ENCODE measurements around a stretch of chr13.

DNA sequence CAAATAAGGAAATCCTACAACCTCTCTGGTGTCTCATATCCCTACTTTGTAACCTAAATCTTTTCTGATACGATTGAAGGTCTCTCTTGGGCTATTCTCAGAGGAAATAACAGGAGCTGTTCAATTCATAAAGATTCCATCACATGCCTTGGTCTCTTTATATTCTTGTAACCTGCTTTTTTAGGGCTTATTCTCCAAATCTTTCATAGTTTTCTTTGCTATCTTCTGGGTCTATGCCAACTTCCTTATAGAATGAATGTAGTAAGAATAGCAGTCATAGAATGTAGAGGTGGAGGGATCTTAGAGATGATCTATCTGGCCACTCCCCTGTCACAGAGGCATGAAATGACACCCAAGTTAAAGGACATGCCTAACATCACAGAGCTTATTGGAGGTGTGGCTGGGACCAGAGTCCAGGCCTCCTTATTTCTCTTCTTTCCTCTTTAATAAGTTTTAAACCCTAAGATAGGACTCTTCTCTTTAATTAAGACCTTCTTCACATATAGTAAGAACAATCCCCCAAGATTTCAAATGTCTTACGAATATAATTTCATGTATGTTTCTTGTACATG lies 13.2 kb downstream of the LCP1 start:
- PRO-cap = no peak
CAGE:
- cytosol, long polyA minus RNA = no peak
- cytosol, long polyA plus RNA = no peak
- long polyA plus RNA = no peak
- nucleus, long polyA minus RNA = no peak
- nucleus, long polyA plus RNA = no peak

- PRO-cap = no peak
CAGE:
- cytosol, long polyA minus RNA = no peak
- cytosol, long polyA plus RNA = no peak
- long polyA plus RNA = no peak
- nucleus, long polyA minus RNA = no peak
- nucleus, long polyA plus RNA = no peak
Observed at GRCh38 chr13:46202397-46202757, 9.4 kb upstream of the LRRC63 start.

DNA sequence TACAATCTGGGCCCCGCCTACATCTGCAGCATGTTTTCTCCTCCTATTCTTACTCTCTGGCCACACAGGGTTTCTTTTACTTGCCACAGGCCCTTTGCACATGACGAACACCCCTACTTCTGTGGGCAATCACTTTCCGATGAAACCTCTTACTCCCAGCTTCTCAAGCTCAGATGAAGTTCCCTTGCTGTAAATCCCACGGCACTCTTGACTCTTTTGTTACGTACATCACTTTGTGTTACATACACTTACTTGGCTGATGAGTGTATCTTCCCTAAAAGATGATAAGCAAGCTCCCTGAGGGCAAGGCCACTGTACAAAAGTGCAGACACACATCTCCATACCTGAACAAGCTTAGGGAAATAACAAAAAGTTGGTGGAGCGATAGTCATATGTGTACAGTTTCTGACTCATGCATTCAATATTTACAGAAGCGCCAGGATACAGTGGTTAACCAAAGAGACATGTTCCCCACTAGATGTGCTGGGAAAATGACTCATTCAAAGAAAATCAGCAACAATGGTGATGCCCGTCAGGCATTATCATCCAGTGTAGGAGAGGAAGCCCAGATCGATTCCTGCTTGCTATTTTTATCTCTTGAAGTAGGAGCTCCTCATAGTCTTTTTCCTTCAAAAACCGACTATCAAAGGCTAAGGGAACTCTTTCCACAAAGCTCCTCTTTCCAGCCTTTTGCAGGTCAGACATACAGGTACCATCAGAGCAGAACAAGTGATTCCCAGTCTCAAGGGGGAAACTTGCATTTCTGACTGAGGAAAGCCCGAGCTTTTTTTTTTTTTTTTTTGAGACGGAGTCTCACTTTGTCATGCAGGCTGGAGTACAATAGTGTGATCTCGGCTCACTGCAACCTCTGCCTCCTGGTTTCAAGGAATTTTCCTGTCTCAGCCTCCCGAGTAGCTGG lies 32.3 kb downstream of the RUBCNL start:
- PRO-cap = no peak
CAGE:
- cytosol, long polyA minus RNA = no peak
- cytosol, long polyA plus RNA = no peak
- long polyA plus RNA = no peak
- nucleus, long polyA minus RNA = no peak
- nucleus, long polyA plus RNA = no peak

DNA sequence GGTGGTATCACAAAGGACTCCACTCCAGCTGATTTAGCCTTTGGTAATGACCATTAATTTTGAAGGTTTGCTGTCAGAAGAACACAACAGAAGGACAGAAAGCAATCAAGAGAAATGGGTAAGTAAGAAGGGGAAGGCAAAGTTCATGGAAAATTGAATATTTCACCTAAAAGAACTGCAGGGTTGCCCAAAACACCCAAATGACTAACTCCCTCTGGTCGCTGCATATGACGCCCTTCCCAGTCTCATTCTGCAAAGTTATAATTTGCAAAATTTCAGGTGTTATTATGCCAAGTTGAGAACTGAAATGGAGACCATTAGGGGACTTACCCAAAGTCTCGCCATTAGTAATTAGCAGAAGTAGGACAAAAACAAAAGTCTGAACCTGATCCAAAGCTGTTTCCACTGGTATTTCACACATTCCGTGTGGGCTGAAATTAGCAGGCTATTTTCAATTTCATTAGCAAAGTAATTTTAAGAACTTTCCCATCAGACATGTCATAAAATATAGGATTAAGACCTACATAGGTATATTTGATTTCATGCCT lies 6.9 kb downstream of the RUBCNL start:
- PRO-cap = no peak
CAGE:
- cytosol, long polyA minus RNA = no peak
- cytosol, long polyA plus RNA = no peak
- long polyA plus RNA = no peak
- nucleus, long polyA minus RNA = no peak
- nucleus, long polyA plus RNA = no peak

- PRO-cap = no peak
CAGE:
- cytosol, long polyA minus RNA = no peak
- cytosol, long polyA plus RNA = no peak
- long polyA plus RNA = no peak
- nucleus, long polyA minus RNA = no peak
- nucleus, long polyA plus RNA = no peak
Observed at GRCh38 chr13:46556460-46557128, 3.6 kb downstream of the LRCH1 start.

- PRO-cap = no peak
CAGE:
- cytosol, long polyA minus RNA = no peak
- cytosol, long polyA plus RNA = no peak
- long polyA plus RNA = no peak
- nucleus, long polyA minus RNA = no peak
- nucleus, long polyA plus RNA = no peak
Observed at GRCh38 chr13:46578836-46579500, 26.0 kb downstream of the LRCH1 start.

GRCh38 chr13:46617225-46617868 lies 64.4 kb downstream of the LRCH1 start:
- PRO-cap = no peak
CAGE:
- cytosol, long polyA minus RNA = no peak
- cytosol, long polyA plus RNA = no peak
- long polyA plus RNA = no peak
- nucleus, long polyA minus RNA = no peak
- nucleus, long polyA plus RNA = no peak

DNA sequence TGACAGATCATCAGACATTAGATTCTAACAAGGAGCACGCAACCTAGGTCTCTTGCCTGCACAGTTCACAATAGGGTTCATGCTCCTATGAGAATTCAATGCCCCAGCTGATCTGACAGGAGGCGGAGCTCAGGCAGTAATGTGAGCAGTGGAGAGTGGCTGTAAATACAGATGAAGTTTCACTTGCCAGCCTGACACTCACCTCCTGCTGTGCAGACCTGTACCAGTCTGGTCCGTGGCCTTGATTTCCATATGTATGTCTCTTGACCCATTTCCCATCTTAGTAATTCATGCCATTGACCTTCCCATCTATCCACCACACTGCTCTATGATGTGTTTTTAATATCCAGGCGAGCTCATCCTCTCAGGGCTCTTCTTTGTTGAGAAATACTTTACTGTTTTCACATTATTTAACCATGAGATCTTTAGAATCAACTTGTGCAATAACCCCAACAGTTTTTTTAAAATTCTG lies 95.2 kb downstream of the LRCH1 start:
- PRO-cap = no peak
CAGE:
- cytosol, long polyA minus RNA = no peak
- cytosol, long polyA plus RNA = no peak
- long polyA plus RNA = no peak
- nucleus, long polyA minus RNA = no peak
- nucleus, long polyA plus RNA = no peak

DNA sequence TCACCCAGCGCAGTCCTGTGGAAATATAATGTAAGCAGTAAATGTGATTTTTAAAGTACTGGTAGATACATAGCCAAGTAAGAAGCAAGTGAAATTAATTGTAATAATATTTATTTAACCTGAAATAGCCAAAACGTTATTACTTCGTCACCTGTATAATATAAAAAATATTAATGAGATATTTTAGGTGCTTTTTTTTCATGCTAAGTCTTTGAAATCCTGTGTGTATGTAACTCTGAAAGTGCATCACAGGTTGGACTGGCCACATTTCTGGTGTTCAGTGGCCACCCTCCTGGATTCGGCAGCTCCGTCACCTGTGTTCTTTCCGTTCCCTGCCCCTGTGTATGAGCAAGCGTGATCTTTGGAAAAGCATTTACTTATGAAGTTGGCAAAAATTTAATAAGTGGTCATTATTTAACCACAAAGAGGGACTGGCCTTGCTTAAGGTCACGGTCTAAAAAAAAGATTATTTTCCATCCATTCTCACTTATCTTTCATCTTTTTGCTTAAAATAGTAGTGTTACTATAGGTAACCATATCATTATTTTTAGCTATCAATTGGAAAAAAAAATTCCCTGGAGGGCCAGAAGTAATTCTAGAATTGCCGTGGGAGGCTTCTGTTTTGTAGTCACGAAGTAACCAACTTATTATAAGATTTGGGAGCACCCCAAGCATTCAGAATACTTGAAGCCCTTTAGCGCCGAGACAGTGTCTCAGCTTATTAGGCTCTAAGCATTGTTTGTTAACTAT lies 120.1 kb downstream of the LRCH1 start:
- PRO-cap = no peak
CAGE:
- cytosol, long polyA minus RNA = no peak
- cytosol, long polyA plus RNA = no peak
- long polyA plus RNA = no peak
- nucleus, long polyA minus RNA = no peak
- nucleus, long polyA plus RNA = no peak

DNA sequence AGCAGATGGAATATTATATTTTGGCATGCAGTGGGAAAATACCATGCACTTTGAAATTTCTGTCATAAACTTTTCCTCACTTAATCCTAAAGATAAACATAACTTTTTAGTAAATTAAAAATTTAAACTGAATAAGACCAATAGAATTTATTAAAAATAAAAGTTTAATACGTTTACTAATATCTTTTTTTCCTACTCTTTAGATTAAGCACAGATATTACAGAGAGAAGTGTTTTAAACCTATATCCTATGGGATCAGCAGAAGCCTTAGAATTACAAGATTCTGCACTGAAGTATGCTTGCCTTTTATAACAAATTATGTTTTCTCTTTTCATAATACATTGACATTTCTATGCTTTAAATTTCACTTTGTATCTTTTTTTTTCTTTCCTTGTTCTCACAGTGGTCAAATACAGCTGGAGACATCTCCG lies 92.1 kb downstream of the ESD start:
- PRO-cap = no peak
CAGE:
- cytosol, long polyA minus RNA = no peak
- cytosol, long polyA plus RNA = no peak
- long polyA plus RNA = no peak
- nucleus, long polyA minus RNA = no peak
- nucleus, long polyA plus RNA = no peak

- PRO-cap = no peak
CAGE:
- cytosol, long polyA minus RNA = no peak
- cytosol, long polyA plus RNA = no peak
- long polyA plus RNA = no peak
- nucleus, long polyA minus RNA = no peak
- nucleus, long polyA plus RNA = no peak
Observed at GRCh38 chr13:46751601-46752458, 45.1 kb downstream of the ESD start.

- PRO-cap = no peak
CAGE:
- cytosol, long polyA minus RNA = no peak
- cytosol, long polyA plus RNA = no peak
- long polyA plus RNA = no peak
- nucleus, long polyA minus RNA = no peak
- nucleus, long polyA plus RNA = no peak
Observed at GRCh38 chr13:46759906-46760442, 37.0 kb downstream of the ESD start.

- PRO-cap = no peak
CAGE:
- cytosol, long polyA minus RNA = no peak
- cytosol, long polyA plus RNA = no peak
- long polyA plus RNA = no peak
- nucleus, long polyA minus RNA = no peak
- nucleus, long polyA plus RNA = no peak
Observed at GRCh38 chr13:46897265-46897481, 320 bp upstream of the HTR2A start.

DNA sequence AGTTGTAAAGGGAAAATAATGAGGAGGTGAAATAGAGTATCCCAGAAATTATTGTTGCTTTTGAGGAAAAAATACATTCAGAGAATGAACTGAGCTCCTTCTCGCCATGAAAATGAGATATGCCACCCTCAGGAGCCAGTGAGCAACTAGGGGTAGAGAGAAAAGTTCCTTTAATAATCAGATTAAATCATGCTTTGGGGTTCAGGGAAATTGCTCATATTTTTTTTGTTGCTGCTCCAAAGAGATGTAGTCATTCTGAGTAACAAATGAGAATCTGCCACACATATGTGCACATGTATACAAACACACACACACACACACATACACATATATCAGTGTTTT lies 411.8 kb downstream of the SUCLA2 start:
- PRO-cap = no peak
CAGE:
- cytosol, long polyA minus RNA = no peak
- cytosol, long polyA plus RNA = no peak
- long polyA plus RNA = no peak
- nucleus, long polyA minus RNA = no peak
- nucleus, long polyA plus RNA = no peak

DNA sequence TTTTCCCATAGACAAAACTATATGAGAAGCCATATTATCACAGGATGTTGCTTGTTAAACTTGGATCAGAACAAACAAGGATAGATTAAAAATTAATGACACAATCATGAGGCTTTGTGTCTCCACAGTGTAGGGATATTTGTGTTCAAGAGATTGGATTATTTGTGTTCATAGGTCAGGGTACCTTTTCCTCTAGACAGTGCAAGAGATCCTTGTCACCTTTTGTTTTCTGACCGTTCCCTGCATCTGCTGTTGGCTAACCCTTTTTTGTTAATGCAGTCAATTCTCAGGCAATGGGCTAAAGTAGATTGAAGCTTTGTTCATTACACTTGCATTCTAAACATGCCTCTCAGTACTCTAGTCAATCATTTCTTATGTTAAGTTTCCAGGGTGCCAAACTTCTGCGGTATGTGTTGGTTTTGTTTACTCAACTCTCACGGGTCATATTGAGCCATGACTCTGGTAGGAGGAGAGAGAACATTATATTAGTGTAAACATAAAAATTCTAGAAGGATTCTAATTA lies 1.7 kb upstream of the MED4 start:
- PRO-cap = no peak
CAGE:
- cytosol, long polyA minus RNA = no peak
- cytosol, long polyA plus RNA = no peak
- long polyA plus RNA = no peak
- nucleus, long polyA minus RNA = no peak
- nucleus, long polyA plus RNA = no peak

GRCh38 chr13:48302836-48303566 lies 550 bp upstream of the RB1 start:
- PRO-cap = unidirectional peak, plus-strand start at chr13:48303123; bidirectional peak, plus-strand start at chr13:48303449, minus-strand start at chr13:48303466
CAGE:
- cytosol, long polyA minus RNA = no peak
- cytosol, long polyA plus RNA = no peak
- long polyA plus RNA = no peak
- nucleus, long polyA minus RNA = start-site peak on the minus strand at chr13:48303499-48303525, 10 reads
- nucleus, long polyA plus RNA = no peak

DNA sequence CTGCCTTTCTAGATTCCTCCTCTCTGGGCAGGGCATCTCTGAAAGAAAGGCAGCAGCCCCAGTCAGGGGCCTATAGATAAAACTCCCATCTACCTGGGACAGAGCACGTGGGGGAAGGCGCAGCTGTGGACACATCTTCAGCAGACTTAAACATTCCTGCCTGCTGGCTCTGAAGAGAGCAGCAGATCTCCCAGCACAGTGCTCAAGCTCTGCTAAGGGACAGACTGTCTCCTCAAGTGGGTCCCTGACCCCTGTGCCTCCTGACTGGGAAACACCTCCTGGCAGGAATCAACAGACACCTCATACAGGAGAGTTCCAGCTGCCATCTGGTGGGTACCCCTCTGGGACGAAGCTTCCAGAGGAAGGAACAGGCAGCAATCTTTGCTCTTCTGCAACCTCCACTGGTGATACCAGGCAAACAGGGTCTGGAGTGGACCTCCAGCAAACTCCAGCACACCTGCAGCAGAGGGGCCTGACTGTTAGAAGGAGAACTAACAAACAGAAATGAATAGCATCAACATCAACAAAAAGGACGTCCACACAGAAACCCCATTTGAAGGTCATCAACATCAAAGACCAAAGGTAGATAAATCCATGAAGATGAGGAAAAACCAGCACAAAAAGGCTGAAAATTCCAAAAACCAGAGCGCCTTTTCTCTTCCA lies 18.1 kb downstream of the LPAR6 start:
- PRO-cap = no peak
CAGE:
- cytosol, long polyA minus RNA = no peak
- cytosol, long polyA plus RNA = no peak
- long polyA plus RNA = no peak
- nucleus, long polyA minus RNA = no peak
- nucleus, long polyA plus RNA = no peak

- PRO-cap = no peak
CAGE:
- cytosol, long polyA minus RNA = no peak
- cytosol, long polyA plus RNA = no peak
- long polyA plus RNA = no peak
- nucleus, long polyA minus RNA = no peak
- nucleus, long polyA plus RNA = no peak
Observed at GRCh38 chr13:48411306-48411815, 1.6 kb downstream of the LPAR6 start.

GRCh38 chr13:48567710-48568422 lies 35.0 kb upstream of the RCBTB2 start:
- PRO-cap = no peak
CAGE:
- cytosol, long polyA minus RNA = no peak
- cytosol, long polyA plus RNA = no peak
- long polyA plus RNA = no peak
- nucleus, long polyA minus RNA = no peak
- nucleus, long polyA plus RNA = no peak

GRCh38 chr13:48577050-48577406 lies 44.1 kb upstream of the RCBTB2 start:
- PRO-cap = no peak
CAGE:
- cytosol, long polyA minus RNA = no peak
- cytosol, long polyA plus RNA = no peak
- long polyA plus RNA = no peak
- nucleus, long polyA minus RNA = no peak
- nucleus, long polyA plus RNA = no peak